Colon Carcinoma Metastatic in the Lung (tissue), 2 donors: ENCODE measurements around a stretch of chr14.

- PRO-cap, 2 experiments, result no peak in any of the 2 experiments
These were observed 174.3 kb upstream of the C14orf28 start for GRCh38 chr14:44722852-44723187.

- PRO-cap, 2 experiments, result no peak in any of the 2 experiments
These were observed 1.5 kb downstream of the C14orf28 start for GRCh38 chr14:44898596-44898937.

- PRO-cap, 2 experiments, result no peak in any of the 2 experiments
These were observed 931.8 kb upstream of the MDGA2 start for GRCh38 chr14:48607214-48607574.

GRCh38 chr14:49633328-49633779 lies 1.7 kb downstream of the DNAAF2 start:
- PRO-cap, 2 experiments, result peak in 1 of 2 experiments; most common plus-strand start chr14:49633565 (in 1)

DNA sequence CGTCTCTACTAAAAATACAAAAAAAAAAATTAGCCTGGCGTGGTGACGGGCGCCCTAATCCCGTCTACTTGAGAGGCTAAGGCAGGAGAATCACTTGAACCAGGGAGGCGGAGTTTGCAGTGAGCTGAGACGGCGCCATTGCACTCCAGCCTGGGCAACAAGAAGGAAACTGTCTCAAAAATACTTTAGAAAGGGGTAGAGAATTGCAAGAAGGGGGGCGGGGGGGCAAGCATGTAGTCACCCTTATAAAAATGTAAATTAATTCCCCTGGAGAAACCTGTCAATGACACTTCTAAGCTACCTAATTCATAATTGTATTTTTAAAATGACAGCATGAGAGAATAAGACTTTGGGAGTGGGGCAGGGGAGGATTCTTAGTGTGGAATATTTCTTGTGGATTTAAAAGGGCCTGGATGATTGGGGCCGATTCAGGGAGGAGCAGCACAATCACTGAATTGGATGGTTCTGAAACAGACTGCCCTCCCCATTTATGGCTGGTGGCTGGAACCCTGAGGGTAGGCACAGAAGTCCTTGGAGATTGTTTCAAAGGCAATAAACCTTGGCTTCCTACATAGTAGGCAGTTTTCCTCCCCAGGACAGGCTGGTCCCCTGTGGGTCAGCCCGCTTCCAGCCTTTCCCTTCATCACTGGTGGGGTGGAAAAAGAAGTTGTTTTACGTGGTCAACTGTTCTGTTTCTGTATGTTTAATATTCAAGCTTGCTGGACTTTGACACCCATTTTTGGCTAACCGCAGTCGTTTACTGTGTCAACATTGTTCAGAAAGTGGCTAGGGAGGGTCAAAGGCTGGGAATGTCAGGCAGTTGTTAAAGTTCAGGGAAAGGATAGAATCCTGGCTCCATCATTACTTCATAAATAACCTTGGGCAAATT lies 2.1 kb downstream of the KLHDC2 start:
- PRO-cap, 2 experiments, result peak in 2 of 2 experiments; most common minus-strand start position 648 of the sequence (in 2)

DNA sequence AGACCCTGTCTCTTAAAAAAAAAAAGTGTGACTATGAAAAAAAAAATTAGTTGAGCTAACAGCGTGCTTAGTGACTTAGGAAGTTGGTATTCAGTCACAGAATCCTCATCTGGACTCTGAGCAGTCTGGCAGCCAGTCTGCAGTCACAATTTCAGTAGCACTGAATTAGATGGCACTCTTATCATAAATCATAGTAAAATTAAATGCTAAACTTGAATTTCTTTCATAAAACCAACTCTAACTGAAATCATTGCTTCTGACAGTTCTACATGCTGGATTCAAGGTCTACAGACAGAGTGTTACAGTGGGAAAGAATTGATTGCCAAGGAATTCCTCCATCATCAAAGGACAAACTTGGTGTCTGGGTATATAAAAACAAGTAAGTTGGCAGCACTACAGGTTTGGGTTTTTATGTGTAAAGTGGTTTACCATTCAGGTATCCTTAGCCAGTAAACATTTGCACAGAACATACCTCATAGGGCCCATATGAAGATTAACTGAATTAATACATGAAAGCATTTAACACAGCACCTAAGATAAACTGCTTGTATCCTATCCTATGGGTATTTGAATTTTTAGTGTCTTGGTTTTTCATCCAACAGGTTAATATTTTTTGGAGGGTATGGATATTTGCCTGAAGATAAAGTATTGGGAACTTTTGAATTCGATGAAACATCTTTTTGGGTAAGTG lies 9.8 kb downstream of the KLHDC2 start:
- PRO-cap, 2 experiments, result no peak in any of the 2 experiments

DNA sequence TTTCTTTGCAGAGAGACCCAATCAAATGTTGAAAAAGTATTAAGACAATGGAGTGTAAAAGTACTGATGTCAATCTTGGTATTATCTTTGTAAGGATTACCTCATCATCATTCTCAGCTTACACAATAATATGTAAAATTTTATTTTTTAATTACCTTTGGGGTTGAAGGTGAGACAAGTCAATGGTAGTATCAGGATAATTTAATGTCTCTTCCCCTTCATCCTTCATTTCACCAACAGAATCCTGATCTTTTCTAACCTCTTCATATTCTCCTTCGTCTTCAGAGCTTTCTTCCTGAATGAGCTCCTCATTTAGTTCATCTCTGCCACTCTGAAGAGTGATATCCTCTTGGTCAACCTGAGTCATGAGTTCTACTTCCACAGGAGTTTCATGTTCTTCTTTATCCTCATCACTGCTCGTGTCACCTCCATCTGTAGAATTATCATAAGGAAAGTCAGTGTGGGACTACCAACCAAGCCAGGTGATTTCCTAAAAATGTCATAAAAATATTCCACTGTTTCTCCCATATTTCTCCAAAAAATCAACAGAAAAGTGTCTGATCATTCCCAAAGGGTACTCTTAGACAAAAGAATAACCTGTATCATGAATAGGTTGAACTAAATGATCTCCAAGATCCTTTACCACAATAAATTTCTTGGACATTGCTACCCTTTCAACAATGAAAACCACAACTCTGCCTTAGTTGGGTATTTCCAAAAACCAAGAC lies 32.5 kb downstream of the KLHDC2 start:
- PRO-cap, 2 experiments, result no peak in any of the 2 experiments

DNA sequence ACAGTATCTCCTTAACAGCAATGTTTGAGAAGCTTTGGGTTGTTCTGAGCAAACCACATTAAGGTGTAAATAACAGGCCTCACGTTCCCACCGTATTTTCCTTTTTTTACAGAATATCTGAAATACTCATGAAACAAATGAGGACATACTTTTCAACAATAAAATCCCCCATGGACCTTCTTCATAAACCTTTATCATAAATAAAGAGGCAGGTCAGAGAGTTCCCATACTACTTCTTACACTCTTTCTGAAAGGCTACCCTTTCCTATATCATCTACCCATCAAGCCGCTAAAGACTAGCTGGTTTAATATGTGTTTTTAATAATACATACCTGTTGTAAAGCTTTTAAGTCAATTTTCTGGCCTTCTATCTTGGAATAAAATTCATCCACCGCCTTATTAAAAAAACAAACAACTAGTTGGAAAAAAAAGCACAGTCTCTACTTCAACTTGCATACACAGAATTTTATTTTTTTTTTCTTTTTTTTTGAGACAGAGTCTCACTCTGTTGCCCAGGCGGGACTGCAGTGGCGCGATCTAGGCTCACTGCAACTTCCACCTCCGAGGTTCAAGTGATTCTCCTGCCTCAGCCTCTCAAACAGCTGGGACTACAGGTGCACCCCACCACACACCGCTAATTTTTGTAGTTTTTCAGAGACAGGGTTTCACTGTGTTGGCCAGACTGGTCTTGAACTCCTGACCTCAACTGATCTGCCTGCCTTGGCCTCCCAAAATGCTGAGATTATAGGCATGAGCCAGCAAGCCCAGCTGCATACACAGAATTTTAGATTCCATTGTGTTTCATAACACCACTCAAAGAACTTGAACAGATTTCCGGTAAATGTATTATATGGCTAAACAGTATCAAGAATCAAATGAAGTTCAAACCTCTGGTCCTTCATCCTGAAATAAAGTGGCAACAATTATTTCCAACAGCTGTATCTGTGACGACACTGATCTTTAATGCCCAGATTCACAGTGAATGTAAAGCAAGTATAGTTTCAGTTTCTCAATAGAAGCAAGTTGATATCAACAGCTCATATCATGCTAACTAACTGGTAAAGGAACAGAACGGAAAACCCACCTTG lies 21.3 kb downstream of the NEMF start:
- PRO-cap, 2 experiments, result no peak in any of the 2 experiments

DNA sequence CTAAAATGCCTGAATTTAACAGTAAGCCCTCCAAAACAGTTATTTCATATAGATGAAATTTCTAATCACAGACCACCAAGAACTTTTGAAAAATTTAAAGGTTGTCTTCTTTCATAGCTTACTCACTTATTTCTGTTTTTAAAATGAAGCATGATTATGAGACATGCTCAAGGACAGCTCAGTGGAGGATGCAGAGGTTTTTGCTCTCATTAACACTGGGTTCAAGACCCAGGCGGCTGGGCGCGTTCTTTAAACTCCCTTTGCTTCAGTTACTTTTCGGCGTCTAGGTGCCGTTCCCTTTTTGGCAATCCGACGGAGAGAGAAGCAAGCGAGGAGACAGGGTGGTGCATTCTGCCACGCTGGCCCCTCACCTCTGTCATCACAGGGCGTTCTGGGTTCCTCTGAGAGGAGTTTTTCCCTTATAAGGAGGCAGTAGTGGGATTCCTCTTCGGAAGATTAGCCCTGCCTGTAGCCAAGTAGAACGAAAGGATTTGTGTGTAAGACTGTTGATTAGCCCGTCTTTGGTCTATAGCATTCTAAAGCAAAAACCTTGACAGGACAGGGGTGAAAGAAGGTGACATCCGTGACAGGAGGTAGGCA lies 8.9 kb upstream of the NEMF start:
- PRO-cap, 2 experiments, result peak in 2 of 2 experiments; most common plus-strand start position 307 of the sequence (in 2); most common minus-strand start position 314 of the sequence (in 1)

DNA sequence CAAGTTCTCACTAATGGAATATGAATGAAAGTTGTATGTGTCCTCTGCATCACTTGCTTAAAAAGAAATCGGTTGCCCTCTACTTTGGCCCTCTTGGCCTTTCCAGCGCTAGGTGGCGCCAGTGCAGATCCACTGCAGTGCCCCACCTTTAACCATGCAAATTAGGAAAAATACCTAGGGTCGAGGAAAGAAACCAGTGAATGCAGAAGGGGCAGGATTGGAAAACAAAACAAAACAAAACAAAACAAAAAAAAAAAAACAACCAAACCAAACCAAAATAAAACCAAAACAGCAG lies 12.8 kb upstream of the NEMF start:
- PRO-cap, 2 experiments, result no peak in any of the 2 experiments

DNA sequence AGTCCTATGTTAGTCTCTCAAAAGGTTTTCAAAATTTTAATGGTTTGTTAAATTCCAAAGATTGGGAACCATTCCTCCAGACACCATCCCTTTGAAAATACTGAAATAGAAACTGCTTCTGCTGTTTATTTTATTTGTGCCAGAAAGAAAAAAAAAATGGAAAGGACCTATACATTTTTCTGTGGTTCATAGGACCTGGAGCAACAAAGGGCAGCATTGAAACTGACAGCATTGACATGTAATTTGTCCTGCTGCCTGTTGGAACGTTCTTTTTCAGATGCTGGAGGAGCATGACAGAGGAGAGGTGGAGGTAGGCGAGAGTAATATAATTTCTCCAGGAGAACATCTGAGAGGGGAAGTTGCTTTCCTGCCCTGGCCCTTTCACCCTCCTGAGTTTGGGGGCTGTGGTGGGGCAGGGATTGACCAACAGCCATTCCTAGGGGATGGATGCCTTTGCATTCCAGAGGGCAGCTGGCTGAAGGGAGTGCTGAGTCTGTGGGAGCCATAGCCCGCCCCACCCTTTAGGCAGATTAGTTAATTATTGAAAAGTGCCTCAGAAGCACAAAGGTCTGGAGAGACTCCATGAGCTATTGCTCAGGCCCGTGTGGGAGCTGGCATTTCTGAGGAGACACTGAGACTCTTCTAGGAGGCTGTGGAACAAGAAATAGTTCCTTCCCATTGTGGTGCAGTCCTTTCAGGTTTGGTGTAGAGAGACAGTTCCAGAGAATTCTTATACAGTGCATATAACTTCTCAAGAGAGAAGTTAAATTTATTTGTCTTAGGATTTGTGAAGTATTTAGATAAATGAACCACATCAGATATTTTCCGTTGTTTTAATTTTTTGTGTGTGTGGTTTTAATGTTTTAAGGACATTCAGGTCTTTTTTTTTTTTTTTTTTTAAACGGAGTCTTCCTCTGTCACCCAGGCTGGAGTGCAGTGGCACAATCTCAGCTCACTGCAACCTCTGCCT lies 73.5 kb downstream of the ARF6 start:
- PRO-cap, 2 experiments, result peak in 1 of 2 experiments; most common plus-strand start position 564 of the sequence (in 1); most common minus-strand start position 473 of the sequence (in 1)

DNA sequence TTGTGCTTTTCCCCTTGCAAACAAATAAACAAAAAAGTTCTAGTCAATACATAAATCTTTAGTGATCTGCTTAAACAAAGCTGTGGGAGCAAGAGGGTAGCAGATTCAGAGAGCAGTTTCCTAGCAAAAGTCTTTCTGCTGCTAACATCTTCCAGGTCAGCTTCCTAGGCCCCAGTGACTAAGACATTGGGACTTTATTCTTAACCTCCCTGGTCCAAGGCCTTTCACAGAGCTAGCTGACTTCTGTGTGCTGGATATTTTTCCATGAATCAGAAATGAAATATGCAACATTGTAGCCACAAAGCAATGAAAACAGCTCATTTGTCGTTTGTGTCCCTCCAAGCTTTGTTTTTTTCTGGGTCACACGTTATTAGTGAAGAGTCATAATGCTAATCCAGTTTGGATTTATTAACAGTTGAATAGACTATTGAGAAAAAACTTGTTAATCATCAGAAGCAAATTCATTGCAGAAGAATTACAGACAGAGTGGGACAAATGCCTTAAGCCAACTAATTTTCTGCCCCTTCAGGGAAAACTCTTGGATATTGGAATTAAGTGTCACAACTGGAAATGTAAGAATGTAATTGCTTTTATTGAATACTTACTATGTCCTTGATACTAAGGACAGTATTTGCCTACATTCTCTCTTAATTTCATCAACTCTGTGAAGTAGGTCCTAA lies 82.4 kb downstream of the ARF6 start:
- PRO-cap, 2 experiments, result no peak in any of the 2 experiments

DNA sequence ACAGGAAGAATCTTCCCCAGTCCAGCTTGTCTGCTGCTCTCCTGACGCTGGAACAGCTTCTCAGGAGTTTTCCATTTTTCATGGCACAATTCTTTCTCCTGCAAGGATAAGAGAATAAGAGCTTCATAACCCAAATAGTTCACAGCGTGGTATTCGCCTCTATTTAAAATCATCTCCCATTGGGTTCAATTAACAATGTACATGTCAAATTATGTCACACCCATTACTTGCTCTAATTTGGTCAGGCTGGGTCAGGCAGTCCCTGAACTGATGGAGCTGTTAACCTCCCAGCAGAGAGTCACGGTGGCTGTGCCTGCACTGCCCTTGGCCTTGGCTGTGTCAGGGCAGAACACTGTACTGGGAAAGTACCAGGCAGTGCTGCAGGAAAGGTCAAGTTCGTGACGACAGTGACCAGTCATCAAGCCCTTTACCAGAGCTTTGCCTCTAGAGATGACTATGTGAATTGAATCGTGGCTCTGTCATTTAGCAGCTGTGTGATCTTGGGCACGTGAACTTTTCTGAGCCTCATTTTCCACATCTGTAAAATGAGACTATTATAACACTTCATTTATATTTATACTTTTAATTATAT lies 100.0 kb downstream of the ARF6 start:
- PRO-cap, 2 experiments, result peak in 1 of 2 experiments; most common minus-strand start position 338 of the sequence (in 1)

DNA sequence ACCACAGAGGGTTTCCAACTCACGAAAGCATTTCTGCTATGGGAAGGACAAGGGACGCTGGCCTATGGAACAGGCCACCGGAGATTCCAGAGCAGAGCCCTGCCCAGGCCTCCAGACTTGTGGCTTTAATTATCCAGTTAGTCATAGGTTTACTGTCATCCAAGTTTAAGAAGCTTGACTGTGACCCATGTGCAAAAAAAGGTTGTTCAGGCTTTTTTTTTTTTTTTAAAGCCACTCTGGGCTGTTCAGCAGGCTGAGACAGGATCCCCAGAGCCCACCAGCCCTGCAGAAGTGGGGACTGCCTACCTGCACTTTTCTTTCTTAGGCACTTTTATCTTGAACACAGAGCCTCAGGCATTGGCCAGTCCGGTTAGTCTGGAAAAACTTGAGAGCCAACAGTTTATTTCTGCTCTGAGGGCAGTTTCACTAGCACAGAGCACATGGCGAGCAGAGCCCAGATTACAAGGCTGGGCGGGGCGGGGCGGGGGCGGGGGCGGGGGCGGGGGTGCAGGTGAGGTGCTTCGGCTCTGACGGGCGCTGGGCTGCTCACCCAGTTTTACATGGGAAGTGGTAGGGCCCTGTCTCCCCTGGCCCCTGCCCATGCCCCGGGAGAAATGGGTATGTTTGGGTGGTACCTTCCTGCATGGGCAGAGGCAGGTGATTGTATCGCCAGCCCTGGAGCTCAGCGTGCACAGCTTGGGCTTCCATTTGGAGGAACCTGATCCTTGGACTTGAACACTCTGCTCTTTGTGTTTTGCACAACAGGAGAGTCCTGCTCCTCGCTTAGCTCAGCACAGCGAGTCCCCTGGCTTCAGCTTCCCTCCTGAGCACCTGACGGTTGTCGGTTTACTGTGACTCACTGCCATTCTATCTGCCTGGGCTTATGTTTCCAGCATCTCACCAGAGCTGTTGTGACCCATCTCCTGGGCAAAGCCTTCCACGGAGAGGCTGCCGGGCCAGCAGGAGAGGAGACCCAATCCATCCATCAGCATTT lies 108.3 kb downstream of the ARF6 start:
- PRO-cap, 2 experiments, result peak in 2 of 2 experiments; most common plus-strand start position 553 of the sequence (in 2); most common minus-strand start position 119 of the sequence (in 2)

GRCh38 chr14:50117101-50117577 lies 767 bp upstream of the VCPKMT start:
- PRO-cap, 2 experiments, result no peak in any of the 2 experiments

DNA sequence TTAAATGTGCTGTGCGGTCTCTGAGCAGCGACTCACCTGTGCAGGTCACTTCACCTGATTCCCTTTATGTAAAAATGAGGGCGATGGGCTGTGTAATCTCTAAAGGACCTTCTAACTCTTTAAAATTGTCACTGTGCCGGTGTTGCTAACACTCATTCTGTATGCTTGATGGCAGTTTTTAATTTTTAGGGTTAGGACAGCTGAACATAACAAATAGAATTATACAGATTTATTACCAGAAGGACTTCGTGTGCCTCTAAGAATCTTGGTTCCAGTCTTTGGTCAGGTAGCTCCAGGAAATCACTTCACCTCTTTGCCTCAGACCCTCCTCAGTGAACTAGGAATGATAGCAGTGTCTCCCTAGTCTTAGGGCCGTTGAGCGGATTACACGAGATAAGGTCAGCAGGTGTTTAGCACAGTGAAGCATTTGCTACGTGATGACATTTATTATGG lies 919 bp downstream of the DMAC2L start:
- PRO-cap, 2 experiments, result no peak in any of the 2 experiments

GRCh38 chr14:50666783-50667114 lies 1.4 kb downstream of the SAV1 start:
- PRO-cap, 2 experiments, result peak in 2 of 2 experiments; most common plus-strand start chr14:50667029 (in 1)

DNA sequence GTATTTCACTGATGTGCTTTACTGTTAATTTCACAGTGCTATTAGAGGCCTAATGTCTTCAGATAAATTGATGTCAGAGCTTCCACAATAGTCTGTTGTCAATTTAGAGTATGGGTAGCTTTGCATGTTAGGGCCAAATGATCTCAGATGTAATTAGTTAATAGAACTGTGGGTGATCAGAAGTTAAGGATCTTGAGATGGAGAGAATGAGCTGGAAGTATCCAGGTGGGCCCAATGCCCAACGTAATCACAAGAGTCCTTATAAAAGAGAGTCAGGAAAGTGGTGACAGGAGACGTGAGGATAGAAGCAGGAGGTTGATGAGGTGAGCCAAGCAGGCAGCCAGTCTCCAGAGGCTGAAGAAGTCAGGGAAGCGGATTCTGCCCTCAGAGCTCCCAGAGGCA lies 9.9 kb upstream of the SAV1 start:
- PRO-cap, 2 experiments, result no peak in any of the 2 experiments

GRCh38 chr14:50763372-50764190 lies 67.4 kb downstream of the NIN start:
- PRO-cap, 2 experiments, result no peak in any of the 2 experiments

DNA sequence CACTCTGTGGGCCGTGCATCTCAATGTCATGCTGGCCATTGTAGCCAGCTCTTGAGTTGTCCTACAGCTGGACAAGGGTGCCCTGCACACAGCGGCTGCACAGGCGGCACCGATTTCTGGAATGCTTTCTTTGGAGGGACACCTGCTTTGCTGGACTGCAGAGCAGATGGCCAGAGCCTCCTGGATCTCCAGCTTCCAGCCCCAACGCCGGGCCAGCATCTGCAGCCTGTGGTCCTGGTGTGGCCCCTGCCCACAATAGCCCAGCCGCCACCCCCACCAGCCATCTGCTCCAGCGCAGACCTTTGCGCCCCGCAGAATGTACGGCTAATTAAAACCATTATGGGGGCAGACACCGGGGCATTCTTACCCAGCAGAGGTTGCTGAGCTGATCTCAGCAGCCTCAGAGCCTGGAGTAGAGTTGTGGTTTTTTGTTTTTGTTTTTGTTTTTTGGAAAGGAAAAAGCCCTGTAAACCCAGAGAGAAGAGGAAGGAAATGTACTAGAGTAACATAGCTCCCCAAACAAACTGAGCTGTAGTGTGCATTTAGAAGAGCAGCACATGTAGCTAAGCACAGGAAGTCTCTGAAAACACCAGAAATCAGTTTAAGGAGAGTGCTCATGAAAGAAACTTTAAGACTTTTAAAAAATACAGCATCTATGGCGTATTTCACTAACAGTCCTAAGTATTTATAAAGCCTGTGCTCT lies 45.8 kb downstream of the NIN start:
- PRO-cap, 2 experiments, result no peak in any of the 2 experiments